ENCODE measurements around the genes STON2 and FLRT2.

DNA sequence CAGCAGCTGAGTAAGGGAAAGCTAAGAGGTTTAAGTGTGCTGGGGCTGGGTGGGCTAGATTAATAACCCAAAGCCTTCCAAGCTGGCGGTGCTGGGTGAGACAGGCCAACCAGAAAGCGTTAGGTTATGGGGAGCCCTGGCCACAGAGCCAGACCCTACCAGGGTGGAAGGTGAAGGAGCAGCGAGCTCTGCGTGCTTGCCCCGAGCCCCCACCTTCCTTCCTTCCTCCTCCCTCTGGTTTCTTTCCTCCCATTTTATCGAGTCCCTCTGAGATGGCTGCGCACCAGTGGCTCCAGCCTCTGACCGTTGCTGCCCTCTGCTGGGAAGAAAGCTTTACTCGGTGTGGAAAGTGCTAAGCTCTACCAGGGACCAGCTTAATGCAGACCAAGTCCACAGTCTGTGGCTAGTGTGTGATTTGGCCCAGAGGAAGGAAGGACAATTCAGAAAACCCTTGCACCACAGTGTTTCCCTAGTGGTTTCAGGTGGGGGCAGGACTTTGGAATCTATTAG, 396.3 kb downstream of the NRXN3 start:
- RRBS: no CpG with 5 or more reads among the region's 9 CpGs

- RRBS: 3% methylated on average over 5 of the region's 79 CpGs
Observed at GRCh38 chr14:79278739-79279748, 932.3 kb downstream of the DIO2 start.

DNA sequence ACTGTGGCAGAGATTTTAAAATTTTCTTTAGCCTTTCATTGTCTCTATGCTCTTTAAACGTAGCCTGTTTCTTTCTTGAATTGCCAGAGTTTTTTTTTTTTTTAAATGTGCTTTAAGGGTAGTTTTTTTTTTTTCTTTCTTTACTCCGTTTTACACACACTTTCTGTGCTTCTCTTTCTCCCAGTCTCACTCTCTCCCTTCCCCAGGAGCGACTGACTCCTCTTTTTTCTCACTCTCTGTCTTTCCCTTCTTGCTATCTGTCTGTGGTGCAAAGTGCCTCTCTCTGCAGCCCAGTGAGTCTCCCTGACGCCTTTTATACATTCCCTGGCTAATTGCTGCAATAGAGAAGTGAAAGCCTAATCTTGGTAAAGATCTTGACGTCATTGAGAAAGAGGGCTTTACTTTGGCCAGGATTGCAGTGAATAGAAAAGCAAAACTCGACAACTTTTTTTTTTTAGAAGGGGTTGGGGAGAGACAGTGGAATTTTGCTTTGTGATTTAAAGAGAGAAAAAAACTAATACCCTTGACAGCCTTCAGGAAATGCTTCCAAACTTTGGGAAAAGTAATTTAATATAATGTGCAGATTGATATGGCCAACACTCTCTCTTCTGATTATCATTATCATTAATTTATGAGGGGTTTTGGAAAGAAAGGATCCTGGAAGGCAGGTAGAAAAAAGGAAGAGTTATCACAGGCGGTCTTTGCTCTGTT, 743 bp upstream of the DIO2 start:
- RRBS: no CpG with 5 or more reads among the region's 7 CpGs

GRCh38 chr14:80267177-80267664, 55.9 kb upstream of the DIO2 start:
- RRBS: no CpG with 5 or more reads among the region's 4 CpGs

- RRBS: no CpG with 5 or more reads among the region's 9 CpGs
Observed at GRCh38 chr14:80784677-80785713, 156.5 kb downstream of the CEP128 start.

- RRBS: no CpG with 5 or more reads among the region's 2 CpGs
Observed at GRCh38 chr14:81166118-81166545, 54.6 kb downstream of the GTF2A1 start.

DNA sequence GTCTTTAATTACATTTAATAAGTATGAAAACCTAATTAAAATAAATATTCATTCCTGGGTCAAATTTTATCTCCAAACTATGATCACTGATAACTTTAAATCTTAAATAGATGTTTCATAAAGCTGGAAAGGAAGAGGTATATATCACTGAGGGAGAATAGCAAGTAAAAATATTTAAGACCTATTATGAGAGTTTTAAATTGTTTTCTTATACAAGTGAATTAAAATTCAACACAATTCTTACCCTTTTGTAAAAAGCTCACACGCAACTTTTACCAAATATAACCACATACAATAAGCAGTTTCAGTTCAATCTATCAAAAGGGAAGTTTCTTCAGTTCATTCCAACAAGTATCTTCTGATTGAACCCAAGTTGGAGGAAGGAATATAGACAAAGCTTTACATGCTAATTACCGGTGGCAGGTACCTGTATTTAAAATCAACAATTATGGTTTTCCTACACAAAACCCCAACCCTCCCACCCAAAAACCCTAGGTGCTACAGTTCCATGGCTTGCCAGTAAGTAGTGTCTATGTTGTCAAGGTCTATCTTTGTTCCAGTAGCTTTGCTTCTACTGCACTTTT, 41.1 kb downstream of the GTF2A1 start:
- RRBS: no CpG with 5 or more reads among the region's 2 CpGs

- RRBS: no CpG with 5 or more reads among the region's 9 CpGs
Observed at GRCh38 chr14:81399979-81400792, at the start of gene STON2. Gene STON2 (minus strand): TSS chr14:81400324.

DNA sequence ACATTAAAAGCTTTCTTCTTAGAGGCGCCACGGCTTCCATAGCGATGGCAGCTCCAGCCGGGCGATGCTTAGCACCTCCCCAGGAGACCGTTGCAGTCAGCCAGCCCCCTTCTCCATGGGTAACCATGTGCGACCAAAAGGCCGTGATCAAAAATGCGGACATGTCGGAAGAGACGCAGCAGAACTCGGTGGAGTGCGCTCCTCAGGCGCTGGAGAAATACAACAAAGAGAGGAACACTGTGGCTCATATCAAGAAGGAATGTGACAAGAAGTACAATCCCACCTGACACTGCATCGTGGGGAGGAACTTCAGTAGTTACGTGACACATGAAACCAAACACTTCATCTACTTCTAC, 12.7 kb upstream of the STON2 start:
- RRBS: no CpG with 5 or more reads among the region's 16 CpGs

- RRBS: no CpG with 5 or more reads among the region's 11 CpGs
Observed at GRCh38 chr14:81434015-81434921, 34.1 kb upstream of the STON2 start.

DNA sequence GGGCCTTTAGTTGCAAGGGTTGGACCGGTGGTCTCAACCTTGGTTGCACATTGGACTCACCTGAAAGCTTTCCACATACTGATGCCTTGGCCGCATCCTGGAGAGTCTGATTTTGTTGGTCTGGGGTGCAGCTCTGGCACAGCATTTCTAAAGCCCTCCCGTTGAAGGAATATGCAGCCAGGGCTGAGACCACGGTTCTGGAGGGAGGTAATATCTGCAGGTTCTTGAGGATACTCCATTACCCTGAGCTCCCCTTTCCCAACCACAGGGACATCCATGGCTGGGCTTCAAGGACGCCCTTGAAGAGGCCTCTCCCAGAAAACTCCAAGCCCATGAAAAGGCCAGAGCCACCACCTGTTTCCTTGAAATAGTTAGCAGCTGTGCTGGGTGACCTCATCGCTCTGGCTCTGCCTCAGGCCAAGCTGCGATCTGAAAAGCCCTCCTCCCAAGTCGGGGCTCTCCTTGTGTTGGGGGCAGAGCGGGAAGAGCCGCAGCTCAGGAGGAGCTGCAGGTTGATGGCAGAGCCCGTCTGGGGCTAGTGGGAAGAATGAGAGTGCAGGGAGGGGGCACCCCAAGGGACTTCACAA, 49.8 kb upstream of the STON2 start:
- RRBS: no CpG with 5 or more reads among the region's 11 CpGs

GRCh38 chr14:82642249-82642922, 1108.7 kb upstream of the SEL1L start:
- RRBS: no CpG with 5 or more reads among the region's 15 CpGs

DNA sequence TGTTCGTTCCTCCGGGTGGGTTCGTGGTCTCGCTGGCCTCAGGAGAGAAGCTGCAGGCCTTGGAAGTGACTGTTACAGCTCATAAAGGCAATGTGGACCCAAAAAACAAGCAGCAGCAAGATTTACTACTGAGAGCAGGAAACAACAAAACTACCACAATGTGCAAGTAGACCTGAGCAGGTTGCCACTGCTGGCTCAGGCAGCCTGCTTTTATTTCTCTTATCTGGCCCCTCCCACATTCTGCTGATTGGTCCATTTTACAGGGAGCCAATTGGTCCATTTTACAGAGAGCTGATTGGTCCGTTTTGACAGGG, 1131.4 kb upstream of the FLRT2 start:
- RRBS: no CpG with 5 or more reads among the region's 5 CpGs

- RRBS: 0% methylated on average over 2 of the region's 63 CpGs
Observed at GRCh38 chr14:85529772-85530715, at the start of gene FLRT2. Gene FLRT2 (plus strand): TSS chr14:85530144.

DNA sequence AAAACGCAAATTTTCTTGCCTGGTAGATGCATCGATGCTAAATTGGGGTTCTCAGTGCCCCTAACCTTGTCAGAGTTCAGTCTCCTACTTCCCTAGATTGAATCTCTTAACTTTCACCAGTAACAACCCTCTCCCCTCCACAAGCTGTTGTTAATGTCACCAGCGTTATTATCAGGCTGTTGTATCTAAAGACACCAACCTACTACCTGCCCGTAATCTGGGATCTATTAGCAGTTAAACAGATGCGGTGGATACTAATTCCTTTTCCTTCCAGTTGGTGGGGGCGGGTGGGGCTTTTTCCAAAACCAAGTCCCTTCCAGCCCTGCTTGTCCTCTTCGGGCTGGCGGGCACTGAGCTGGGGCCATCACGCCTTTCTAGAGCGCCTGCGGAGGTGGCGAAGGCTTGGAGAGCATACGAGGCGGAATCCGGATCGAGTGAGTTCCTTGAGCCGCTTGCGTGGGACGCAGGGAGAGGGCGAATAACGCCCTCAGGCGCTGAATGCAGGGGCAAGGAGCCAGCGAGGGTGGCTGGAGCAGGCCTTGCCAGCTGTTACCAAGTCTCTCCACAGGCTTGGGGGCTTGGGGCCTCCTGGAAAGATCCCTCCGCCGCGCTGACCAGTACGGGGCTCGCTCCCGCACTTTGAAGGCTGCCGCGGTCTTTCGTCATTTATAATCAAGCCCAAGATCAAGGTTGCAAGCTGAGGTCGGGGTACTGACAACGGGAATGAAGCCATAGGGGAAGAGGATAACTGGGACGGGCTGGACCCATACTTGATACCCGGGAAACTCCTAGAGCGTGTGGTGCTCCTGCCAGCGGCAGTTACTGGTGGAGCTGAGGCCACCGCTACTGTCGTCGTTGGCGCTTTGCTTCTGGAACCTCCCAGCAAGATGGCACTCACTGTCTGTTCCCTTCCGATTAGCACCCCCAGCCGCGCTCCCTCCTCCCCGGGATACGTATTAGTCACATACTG, 1.1 kb downstream of the FLRT2 start:
- RRBS: no CpG with 5 or more reads among the region's 47 CpGs

DNA sequence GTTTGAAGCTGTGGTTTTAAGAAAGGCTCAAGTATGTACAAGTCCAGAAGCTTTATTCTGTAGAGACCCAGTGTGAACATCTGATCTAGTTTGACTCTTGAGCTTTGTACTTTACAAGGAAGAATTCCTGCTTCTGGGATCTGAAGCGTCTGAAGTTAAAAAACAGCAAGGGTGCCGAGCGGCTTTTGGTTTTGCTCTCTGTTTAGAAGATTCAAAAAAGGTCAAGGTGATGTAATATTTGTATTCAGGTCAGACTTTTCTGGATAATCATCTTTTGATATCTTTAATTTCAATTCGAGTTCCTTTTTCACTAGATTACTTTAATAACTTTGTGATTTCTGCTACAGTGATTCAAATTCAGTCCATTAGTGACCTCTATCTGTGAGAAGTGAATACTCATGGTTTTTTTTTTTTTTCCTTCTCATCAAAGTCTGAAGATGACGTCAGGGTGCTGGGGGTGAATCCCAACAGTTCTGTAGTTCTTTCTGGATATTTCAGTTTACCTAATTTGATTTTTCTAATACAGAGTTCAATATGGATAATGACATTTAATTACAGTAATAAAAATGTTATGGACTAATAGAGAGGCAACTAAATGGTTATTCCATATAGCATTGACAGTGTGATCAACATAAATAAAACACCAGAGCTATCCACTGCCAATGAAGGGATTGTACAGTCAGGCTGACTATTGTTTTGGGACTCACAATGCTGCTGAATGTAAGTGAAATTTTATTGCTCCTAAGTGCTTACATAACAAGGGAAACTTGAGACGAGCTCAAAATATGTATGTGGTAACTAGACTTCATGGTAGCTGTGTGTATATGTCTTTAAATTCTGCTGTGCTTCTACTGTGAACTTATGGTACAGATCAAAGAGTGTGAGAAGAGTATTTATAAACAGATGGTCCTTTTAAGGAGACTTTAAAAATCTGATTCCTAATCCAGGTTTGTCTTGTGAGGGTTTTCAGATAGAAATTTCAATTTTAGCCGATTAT, 6.6 kb downstream of the FLRT2 start:
- RRBS: no CpG with 5 or more reads among the region's 7 CpGs

DNA sequence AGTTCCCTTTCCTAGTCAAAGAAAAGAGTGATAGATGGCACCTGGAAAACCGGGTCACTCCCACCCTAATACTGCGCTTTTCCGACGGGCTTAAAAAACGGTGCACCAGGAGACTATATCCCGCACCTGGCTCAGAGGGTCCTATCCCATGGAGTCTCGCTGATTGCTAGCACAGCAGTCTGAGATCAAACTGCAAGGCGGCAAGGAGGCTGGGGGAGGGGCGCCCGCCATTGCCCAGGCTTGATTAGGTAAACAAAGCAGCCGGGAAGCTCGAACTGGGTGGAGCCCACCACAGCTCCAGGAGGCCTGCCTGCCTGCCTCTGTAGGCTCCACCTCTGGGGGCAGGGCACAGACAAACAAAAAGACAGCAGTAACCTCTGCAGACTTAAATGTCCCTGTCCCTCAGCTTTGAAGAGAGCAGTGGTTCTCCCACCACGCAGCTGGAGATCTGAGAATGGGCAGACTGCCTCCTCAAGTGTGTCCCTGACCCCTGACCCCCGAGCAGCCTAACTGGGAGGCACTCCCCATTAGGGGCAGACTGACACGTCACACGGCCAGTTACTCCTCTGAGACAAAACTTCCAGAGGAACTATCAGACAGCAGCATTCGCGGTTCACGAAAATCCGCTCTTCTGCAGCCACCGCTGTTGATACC, 782.6 kb downstream of the FLRT2 start:
- RRBS: no CpG with 5 or more reads among the region's 21 CpGs

DNA sequence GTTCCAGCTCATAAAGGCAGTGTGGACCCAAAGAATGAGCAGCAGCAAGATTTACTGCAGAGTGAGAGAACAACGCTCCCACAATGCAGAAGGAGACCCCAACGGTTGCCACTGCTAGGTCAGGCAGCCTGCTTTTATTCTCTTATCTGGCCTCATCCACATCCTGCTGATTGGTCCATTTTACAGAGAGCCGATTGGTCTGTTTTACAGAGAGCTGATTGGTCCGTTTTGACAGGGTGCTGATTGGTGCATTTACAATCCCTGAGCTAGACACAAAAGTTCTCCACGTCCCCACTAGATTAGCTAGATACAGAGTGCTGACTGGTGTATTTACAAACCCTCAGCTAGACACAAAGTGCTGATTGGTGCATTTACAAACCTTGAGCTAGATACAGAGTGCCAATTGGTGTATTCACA, 1088.1 kb downstream of the GALC start:
- RRBS: no CpG with 5 or more reads among the region's 5 CpGs

GRCh38 chr14:88045627-88046215, 40.8 kb downstream of the GPR65 start:
- RRBS: no CpG with 5 or more reads among the region's 3 CpGs